ENCODE measurements around a stretch of chr5.

GRCh38 chr5:172799860-172800685 is 29.1 kb upstream of the DUSP1 start:
- PRO-cap, 10 experiments: peak in 3 of 10 experiments; most common plus-strand start chr5:172800357 (in 1); most common minus-strand start chr5:172800274 (in 2)

DNA sequence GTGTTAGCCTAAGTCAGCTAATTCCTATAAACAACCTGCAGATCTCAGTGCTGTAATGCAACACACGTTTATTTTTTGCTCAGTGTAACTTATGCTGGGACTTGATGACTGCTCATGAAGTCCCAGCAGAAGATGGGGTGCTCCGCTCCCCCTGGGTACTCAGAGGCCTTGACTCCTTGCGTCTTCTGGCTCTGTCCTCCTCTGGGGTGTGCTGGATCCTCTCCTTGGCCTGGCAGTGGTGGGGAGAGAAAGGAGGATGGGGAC is 12.9 kb downstream of the ERGIC1 start:
- PRO-cap, 10 experiments: no peak in any of the 10 experiments

GRCh38 chr5:172887669-172888351 is 53.8 kb downstream of the ERGIC1 start:
- PRO-cap, 10 experiments: peak in 2 of 10 experiments; most common plus-strand start chr5:172888042 (in 1); most common minus-strand start chr5:172887820 (in 2)

- PRO-cap, 10 experiments: peak in 10 of 10 experiments; most common plus-strand start chr5:172958858 (in 5); most common minus-strand start chr5:172958603 (in 6)
These were observed 769 bp upstream of the RPL26L1 start for GRCh38 chr5:172958270-172959040.

GRCh38 chr5:173011474-173012168 is 28.1 kb downstream of the ATP6V0E1 start:
- PRO-cap, 10 experiments: peak in 1 of 10 experiments; most common plus-strand start chr5:173011935 (in 1); most common minus-strand start chr5:173011676 (in 1)

DNA sequence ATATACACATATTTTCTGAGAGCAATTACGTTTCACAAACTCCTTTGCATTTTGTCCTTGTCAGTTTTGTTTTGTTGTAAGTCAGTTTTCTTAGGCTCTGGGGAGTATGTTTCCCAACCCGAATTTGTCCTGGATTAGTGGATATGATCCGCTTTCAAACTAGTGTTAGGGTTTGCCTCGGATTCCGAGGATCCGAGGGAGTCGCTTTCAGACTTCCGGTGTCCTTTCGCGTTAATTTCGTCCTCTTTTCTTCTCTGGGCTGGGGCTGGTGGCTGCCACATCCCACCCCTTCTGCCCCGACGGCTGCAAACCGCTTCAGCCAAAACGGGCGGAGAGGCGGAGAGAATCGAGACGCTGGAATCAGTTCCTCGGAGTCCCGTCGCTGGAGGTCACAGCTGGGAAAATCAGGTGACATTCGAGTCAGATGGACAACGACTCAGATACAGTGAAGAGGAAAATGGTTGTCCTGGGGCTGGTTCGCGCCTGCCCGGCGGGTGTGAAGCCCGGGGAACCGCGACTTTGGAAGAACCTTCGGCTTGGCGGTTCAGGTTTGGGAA is 8.7 kb upstream of the NKX2-5 start:
- PRO-cap, 10 experiments: no peak in any of the 10 experiments

GRCh38 chr5:173268743-173269709 is 34.0 kb upstream of the NKX2-5 start:
- PRO-cap, 10 experiments: no peak in any of the 10 experiments

- PRO-cap, 10 experiments: peak in 2 of 10 experiments; most common plus-strand start chr5:173302701 (in 2); most common minus-strand start chr5:173302523 (in 2)
These were observed 25.8 kb downstream of the STC2 start for GRCh38 chr5:173302290-173302985.

GRCh38 chr5:173310782-173311123 is 17.5 kb downstream of the STC2 start:
- PRO-cap, 10 experiments: no peak in any of the 10 experiments

DNA sequence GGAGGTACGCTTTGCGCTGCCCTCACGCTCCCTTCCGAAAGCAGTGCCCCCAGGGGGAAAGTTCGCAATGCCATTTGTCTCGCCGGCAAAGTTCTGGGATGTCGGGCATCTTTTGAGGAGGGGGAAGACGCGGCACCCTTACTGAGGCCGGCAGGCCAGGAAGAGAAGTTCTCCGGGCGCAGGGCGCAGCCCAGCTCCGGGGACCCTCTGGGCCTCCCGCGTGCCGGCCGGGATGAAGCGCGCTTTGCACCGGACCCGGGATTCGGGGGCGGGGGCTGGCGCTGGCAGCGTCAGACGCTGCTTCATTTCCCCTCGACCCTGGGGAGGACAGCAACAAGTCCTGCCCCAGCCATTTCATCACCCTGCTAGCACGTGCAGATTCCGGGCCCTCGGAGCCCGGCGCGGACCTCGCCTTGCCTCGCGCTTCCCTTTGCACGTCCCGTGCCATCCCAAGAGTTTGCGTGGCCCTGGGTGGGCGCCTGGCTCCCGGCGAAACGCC is 691 bp downstream of the STC2 start:
- PRO-cap, 10 experiments: no peak in any of the 10 experiments

- PRO-cap, 10 experiments: no peak in any of the 10 experiments
These were observed 91.9 kb upstream of the STC2 start for GRCh38 chr5:173420029-173420582.

GRCh38 chr5:173670724-173671816 is 54.6 kb upstream of the BOD1 start:
- PRO-cap, 10 experiments: peak in 4 of 10 experiments; most common plus-strand start chr5:173671371 (in 1); most common minus-strand start chr5:173671268 (in 3)

- PRO-cap, 10 experiments: peak in 1 of 10 experiments; most common plus-strand start chr5:173690067 (in 1); most common minus-strand start chr5:173689858 (in 1)
These were observed 73.4 kb upstream of the BOD1 start for GRCh38 chr5:173689600-173690422.

- PRO-cap, 10 experiments: no peak in any of the 10 experiments
These were observed 81.5 kb upstream of the BOD1 start for GRCh38 chr5:173697902-173698483.

DNA sequence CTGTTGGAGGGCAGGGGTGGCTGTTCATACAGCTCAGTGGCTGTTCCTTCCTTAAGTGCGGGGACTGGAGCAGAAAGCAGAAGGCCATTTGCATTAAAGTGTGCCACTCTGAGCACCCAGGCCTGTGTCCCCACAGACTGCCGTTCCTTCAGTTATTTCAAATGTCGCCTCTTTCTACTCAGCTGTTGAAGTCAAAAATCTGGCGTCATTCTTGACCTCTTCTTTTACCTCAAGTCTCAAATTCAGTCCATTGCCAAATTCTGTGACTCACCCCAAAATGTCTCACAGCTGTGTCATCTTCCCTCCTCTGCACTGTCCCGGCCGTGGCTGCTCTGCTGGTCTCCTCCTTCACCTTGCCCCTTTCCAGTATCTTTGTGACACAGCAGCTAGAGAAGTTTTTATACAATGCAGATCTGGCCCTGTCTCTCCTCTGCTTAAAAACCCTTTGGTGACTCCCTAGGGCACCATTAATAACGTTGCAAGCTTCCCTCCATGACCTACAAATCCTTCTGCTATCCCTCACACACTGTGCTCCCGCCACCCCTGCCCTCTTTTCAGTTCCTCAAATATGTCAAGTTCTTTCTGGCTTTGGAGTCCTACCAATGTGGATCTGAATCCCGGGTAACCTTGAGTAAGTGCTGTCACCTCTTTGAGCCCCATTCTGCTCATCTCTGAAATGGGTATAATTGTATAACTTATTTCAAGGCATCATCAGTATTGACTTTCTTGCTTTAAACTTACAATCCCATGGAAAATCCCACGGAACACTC is 98.3 kb upstream of the BOD1 start:
- PRO-cap, 10 experiments: peak in 1 of 10 experiments; most common plus-strand start position 312 of the sequence (in 1); most common minus-strand start position 132 of the sequence (in 1)

DNA sequence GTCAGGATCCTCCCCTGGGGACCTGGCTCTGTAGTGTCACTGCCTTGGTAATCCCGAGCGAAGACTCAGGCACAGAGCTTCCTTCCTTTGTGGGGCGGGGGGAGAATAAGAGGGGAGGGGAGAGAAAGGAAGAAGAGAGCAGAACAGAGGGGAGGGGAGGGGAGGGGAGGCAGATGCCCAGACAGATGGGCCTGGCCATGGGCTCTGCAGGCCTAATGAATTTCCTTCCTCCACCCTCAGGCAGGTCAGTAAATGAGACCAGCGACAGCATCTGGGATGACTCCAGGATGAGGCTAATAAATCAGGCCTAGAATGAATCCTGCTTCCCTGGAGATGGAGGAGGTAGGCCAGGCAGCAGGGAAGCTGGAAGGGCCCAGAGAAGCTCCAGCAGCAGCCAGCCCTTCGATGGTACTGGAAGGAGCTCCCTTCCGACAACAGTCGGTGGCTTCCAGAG is 104.2 kb upstream of the BOD1 start:
- PRO-cap, 10 experiments: no peak in any of the 10 experiments

DNA sequence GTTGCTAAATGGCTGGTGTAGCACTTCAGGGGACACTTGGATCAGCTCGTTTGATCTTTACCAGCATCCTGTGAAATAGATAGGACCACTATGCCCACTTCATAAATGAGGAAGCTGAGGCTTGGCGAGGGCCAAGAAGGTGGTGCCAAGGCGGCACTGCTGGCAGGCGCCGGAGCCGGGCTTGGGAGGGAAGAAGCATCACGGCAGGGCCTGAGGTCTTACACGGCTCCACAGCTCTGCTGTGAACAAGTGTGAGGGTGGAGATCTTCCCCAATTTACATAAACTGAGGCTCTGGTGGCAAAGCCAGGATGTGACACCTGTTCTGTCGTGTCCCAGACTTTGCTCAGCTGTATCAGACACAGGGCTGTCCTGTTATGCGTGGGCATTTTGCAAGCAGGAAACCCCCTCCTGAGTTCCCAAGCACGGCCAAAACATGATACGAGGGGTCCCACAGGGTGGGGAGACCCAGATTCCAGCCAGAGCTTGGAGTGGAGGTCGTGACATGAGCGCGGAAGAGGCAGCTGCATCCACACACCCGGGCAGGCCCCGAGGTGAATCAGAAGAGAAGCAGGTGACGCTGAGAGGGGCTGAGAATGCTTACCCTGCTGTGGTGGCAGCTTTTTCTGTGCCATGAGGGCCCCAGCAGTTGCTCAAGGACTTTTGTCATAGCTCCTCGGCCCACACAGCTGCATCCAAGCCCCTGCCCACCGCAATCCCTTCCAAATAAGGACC is 117.5 kb upstream of the BOD1 start:
- PRO-cap, 10 experiments: no peak in any of the 10 experiments

GRCh38 chr5:173744991-173745939 is 128.8 kb upstream of the BOD1 start:
- PRO-cap, 10 experiments: no peak in any of the 10 experiments

DNA sequence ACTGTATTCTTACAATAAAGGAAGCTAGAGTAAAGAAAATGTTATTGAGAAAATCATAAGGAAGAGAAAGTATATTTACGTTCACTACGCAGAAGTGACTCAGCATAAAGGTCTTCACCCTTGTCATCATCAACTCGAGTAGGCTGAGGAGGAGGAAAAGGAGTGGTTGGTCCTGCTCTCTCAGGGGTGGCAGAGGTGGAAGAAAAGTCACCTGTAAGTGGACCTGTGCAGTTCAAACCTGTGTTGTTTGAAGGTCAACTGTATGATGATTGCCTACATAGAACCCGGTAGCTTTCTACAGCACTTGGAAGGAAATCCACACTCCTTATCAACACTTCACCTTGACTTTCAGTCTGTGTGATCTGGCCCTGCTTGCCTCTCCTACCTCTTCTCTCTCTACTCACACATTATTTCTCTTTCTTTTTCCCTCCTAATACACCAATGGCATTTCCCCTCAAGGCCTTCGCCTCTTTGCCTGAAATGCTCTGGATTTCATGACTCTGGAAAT is 109.3 kb upstream of the CPEB4 start:
- PRO-cap, 10 experiments: peak in 4 of 10 experiments; most common plus-strand start position 137 of the sequence (in 4)

DNA sequence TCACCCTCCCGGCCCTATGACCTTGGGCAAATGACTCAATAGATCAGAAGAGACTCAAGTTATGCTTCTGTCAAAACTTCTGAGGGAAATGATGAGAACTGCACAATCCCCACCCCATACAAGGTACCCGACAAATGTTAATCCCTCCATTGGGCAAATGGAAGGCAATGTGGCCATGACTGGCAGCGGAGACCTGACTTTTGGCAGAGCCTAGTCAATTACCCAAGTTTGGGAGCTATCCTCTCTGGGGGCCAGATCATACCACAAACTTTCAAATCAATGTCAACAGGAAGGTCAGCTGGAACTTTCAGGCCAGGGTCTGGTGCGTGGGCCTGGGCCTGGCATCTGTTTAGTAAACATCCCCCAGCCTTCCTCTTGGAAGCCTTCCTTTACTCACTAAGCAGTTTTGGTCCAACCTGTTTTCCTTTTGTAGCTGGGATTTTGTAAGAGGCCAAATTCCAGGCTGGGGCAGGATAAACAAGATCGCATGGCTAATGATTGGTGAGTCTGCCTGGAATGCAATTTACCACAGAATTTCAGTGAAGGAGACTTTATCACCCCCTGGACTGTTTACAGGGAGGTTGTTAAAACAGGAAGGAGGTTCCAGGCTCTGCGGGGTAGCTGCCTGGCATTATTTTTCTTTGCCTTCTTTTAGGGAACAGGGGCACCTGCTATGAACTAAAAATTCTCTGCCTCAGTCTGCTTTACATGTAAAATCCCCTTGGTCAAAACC is 64.1 kb upstream of the CPEB4 start:
- PRO-cap, 10 experiments: peak in 2 of 10 experiments; most common plus-strand start position 584 of the sequence (in 2); most common minus-strand start position 347 of the sequence (in 1)

Data from Metastatic Breast Carcinoma in the Brain (tissue), 10 donors.